Lung (tissue), 4 donors: ENCODE data around the genes SH3D21 and SNIP1.

- PRO-cap: no peak
- RAMPAGE, long total RNA: no peak
- RRBS: no CpG with 5 or more reads among the region's 9 CpGs
These were observed 34.1 kb downstream of the MAP7D1 start for GRCh38 chr1:36190100-36190392.

DNA sequence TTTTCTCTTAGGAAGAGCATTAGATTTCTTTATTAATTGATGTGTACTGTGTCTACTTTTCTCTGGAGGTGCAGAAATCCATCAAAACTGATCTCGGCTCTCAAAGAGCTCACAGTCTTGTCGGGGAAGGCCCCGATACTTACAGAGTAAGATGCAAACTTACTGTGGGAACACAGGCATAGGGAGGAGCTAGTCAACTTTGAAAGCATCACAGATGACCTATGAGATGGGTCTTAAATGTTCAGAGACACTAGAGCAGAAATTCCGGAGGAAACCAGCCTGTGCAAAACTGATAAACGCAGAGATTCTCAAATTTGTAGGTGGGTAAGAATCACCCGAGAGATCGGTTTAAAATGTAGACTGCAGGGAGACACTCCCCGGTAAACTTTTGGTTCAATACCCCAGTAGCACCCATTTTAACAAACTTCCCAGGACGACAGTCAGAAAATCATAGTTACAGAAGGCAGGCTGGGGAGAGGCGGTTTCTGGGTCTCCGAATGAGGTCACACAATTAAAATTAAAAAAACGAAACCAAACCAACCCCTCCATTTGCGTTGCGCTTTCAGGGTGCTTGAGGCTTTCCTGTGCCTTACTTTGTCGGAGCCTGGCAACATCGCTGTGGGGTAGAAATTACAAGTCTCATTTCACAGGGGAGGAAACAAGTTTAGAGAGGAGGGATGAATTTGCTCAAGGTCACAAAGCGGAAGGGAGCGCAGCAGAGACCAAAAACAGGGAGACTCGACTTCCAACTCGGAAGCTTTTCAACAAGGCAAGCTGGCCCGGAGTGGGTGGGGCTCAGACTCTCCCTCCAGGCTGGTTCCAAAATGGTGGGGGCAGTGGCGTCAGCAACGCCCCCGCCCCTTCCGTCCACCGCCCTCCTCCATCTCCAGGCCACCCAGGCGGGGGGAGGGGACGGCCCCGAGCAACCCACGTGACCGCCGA, 653 bp upstream of the THRAP3 start:
- PRO-cap: bidirectional peak, plus-strand start outside the sequence, minus-strand start at position 736 of the sequence
- RAMPAGE, long total RNA: no peak
- RRBS: 1% methylated on average over 4 of the region's 32 CpGs

DNA sequence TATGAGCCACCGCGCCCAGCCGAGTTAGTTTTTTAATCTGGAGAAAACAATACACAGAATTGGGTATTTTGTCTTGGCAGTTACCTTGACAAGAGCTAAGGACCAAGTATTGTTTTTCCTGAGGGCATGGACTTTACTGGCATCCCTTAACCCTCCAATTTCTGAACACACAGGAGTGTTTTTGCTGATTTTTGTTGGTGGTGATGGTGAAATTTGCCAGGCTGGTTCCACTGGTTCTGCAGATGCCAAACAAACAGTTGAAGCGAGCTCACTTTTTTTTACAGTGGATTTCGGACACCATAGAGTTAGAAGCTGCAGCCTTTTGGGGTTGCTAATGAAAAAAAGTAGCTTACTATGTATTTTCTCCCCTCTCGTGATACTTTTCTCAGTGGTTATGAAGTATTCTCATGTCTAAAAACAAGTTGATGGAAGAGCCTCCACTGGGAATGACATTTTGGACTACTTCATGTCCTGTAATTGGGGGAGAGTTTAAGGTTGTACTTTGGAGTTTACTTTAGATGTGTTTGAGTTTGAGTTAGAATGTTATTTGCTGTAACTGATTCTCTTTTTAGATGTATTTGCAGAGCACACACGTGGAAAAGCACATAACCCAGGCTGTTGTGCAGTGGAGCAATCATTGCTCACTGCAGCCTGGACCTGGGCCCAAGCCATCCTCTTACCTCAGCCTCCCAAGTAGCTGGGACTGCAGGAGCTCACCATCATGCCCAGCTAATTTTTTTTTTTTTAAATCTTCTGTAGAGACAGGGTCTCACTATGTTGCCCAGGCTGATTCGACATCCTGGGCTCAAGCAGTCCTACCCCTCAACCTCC, 36.9 kb upstream of the SH3D21 start:
- PRO-cap: no peak
- RAMPAGE, long total RNA: no peak
- RRBS: no CpG with 5 or more reads among the region's 8 CpGs

GRCh38 chr1:36300728-36301200, 5.4 kb upstream of the SH3D21 start:
- PRO-cap: no peak
- RAMPAGE, long total RNA: no peak
- RRBS: no CpG with 5 or more reads among the region's 4 CpGs

- PRO-cap: unidirectional peak, plus-strand start at chr1:36306368
- RAMPAGE, long total RNA: no peak
- RRBS: 50% methylated on average over 3 of the region's 26 CpGs
These were observed at the start of gene SH3D21 for GRCh38 chr1:36305837-36306471. SH3D21 (plus strand) TSS chr1:36306368.

DNA sequence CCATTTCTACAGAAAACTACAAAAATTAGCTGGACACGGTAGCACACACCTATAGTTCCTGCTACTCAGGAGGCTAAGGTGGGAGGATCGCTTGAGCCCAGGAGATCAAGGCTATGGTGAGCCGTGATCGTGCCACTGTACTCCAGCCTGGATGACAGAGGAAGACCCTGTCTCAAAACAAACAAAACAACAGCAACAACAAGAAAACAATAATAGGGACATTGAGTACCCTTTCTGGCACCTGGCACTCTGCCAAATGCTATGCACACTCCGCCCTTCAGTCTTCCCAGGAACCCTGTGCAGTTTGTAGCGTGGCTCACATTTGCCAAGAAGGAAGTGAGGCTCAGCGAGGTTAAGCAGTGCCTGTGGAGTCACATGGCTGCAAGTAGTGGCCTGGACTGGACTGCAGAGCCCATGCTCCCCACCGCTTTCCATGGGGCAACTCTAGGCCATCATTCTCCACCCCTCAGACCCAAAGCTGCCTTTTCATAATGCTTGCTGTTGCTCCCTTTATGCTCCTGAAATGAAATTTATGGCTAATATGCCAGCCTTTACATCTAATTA, 5.2 kb upstream of the EVA1B start:
- PRO-cap: no peak
- RAMPAGE, long total RNA: no peak
- RRBS: no CpG with 5 or more reads among the region's 8 CpGs

DNA sequence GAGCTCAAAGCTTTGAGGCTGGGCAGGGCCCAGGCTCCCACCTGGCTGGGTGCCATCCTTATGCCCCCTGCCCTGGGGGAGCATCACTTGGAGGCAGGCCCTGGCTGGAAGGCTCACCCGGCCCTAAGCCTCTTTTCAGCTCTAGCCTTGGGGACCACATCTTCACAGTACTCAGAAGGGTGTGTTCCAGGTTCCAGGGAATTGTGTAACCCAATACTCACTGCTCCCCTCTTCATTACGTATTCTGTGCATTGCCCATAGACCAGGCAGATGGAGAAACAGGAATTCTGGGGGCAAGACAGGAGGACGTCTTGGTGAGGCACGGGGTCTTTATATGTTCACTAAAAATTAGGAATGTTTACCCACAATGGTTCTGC, 417 bp upstream of the CSF3R start:
- PRO-cap: no peak
- RAMPAGE, long total RNA: no peak
- RRBS: 17% methylated on average over 1 of the region's 4 CpGs

- PRO-cap: no peak
- RAMPAGE, long total RNA: no peak
- RRBS: no CpG with 5 or more reads among the region's 6 CpGs
These were observed 237.1 kb downstream of the GRIK3 start for GRCh38 chr1:36797151-36797676.

DNA sequence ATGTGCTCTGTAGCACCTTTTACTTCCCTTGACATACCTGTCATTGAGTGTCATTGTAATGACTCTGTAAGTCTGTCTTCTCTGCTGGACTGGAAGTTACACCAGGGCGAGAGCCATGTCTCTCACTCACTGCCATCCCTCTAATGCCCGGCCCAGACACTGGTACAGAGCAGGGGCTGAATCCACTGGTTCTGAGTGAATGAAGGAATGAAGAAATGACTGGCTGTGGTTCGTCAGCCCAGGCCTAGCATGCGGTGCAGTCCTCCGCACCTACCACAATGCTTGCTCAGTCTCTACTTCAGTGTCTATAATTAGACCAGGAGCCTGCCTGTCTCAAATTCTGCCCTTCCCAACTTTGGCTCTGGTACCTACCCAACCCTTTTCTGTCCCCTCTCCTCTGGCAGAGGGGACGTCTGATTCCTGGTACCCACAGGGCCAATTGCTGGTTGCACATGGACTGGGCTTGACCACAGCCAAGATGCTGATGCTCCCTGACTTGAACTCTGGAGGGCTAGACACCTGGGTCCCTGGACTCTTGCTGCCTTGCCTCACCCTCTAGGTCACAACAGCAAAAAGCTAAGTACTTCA, 118.2 kb upstream of the GRIK3 start:
- PRO-cap: no peak
- RAMPAGE, long total RNA: no peak
- RRBS: no CpG with 5 or more reads among the region's 6 CpGs

GRCh38 chr1:37471713-37472027, 2.7 kb upstream of the ZC3H12A start:
- PRO-cap: no peak
- RAMPAGE, long total RNA: no peak
- RRBS: no CpG with 5 or more reads among the region's 7 CpGs

DNA sequence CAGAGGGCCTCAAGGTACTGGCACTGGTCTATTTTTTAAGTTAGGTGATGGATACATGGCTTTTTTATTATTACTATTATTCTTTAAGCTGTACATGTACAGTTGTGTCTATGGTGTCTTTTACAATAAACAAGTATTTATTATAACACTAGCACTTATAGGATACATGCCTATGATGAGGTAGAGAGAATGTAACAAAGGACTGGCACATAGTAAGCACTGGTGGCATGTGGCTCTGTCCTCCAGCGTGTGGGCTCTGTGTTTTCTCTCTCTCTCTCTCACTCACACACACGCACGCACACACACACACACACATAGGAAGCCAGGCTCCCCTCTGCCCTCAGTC, 1.2 kb upstream of the ZC3H12A start:
- PRO-cap: no peak
- RAMPAGE, long total RNA: no peak
- RRBS: no CpG with 5 or more reads among the region's 3 CpGs

DNA sequence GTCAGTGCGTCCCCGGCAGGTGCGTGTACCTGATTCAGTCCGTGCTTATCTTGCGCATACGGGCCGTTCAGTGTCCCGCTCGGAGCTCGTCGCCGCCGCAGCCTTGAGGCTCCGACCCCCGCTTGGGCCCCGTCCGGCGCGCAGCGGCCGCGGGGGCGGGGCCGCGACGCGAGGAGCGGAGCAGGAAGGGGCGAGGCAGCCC, 216 bp upstream of the ZC3H12A start:
- PRO-cap: bidirectional peak, plus-strand start outside the sequence, minus-strand start at position 145 of the sequence
- RAMPAGE, long total RNA: no peak
- RRBS: 1% methylated on average over 18 of the region's 29 CpGs

DNA sequence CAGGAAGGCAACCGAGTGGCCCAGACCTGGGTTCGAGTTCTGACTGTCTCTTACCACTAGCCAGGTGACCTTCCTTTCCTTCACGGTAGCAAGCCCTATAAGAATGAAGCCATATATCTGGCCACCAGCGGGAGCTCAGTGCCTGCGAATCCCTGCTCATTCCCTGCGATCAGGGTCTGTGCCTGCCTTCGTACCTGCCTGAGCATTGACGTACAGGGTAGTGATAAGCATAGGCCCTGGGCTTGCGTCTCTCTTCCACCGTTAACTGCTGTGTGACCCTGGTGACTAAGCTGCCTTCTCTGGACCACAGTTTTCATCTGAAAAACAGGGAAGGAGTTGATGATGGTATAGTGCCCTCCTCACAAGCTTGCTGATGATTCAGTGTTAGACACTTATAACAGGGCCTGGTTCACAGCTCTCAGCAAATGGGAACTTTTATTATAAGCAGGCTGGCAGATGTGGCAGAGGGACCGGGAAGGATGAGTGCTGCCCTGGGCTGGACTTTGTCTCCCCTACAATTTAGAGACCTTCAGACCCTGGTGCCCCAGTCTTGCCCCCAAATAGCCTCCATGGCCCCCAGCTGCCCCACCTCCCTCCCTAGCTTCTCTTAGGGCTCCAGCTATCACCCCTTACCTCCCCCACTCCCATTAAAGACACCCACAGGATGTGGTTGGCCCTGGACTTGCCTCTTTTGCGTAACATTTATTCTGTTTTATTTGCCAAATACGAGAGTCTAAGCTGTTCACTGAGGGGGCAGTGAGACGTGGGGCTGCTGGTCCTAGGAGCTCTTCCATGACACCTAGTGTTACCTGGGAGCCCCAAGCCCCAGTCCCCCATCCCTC, 4.3 kb downstream of the ZC3H12A start:
- PRO-cap: no peak
- RAMPAGE, long total RNA: no peak
- RRBS: no CpG with 5 or more reads among the region's 14 CpGs

DNA sequence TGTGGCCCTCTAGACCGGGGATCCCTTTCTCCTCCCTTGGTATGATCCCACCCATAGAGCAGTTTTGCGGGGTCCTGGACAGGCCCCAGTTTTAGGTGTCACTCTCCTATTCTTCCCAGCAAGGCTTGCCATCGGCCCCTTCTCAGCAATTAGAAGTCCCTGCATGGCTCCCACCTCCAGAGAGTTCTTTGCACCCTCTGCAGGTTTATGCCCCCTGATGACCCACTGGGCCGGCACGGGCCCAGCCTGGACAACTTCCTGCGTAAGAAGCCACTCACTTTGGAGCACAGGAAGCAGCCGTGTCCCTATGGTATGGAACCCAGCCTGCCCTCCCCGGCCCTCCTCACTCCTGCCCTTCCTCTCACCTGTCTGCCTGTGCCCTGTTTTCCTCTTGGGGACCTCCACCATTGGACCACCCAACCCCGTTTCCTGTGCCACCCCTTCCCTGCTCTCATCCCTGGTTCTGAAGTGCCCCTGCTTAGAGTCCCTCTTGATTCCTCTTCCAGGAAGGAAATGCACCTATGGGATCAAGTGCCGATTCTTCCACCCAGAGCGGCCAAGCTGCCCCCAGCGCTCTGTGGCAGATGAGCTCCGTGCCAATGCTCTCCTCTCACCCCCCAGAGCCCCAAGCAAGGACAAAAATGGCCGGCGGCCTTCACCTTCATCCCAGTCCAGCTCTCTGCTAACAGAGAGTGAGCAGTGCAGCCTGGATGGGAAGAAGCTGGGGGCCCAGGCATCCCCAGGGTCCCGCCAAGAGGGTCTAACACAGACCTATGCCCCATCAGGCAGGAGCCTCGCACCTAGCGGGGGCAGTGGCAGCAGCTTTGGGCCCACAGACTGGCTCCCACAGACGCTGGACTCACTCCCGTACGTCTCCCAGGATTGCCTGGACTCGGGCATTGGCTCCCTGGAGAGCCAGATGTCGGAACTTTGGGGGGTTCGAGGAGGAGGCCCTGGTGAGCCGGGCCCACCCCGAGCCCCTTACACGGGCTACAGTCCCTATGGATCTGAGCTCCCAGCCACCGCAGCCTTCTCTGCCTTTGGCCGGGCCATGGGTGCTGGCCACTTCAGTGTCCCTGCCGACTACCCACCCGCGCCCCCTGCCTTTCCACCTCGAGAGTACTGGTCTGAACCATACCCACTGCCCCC, 8.2 kb downstream of the ZC3H12A start:
- PRO-cap: no peak
- RAMPAGE, long total RNA: no peak
- RRBS: 33% methylated on average over 1 of the region's 33 CpGs

DNA sequence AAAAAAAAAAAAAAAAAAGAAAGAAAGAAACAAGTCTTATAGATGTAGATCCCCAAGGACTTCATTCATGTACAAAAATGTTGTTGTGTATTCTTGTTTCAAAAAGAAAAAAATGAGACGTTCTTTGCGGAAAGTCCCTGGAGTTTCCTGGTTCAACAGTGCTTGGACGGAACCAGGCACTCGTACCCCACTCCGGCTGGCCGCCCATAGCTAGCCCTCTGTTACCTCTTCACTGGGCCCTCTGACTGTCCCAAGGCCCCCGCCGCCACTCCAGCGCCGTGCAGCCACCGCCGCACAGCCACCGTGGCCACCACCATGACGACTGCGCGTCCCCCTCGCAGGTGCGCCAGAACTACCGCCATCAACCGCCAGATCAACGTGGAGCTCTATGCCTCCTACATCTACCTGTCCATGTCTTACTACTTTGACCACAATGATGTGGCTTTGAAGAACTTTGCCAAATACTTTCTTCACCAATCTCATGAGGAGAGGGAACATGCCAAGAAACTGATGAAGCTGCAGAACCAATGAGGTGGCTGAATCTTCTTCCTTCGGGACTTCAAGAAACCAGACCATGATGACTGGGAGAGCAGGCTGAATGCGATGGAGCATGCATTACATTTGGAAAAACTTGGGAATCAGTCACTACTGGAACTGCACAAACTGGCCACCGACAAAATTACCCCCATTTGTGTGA, 9.5 kb downstream of the SNIP1 start:
- PRO-cap: no peak
- RAMPAGE, long total RNA: no peak
- RRBS: no CpG with 5 or more reads among the region's 24 CpGs

GRCh38 chr1:37553777-37554602, at the start of gene SNIP1:
SNIP1 (minus strand) TSS chr1:37554293.
- PRO-cap: no peak
- RAMPAGE, long total RNA: start-site peak on the minus strand at chr1:37554267-37554329, 29 and 30 reads in 2 replicates
- RRBS: 1% methylated on average over 25 of the region's 56 CpGs

- PRO-cap: no peak
- RAMPAGE, long total RNA: no peak
- RRBS: no CpG with 5 or more reads among the region's 6 CpGs
These were observed 9.2 kb downstream of the DNALI1 start for GRCh38 chr1:37565868-37566390.

DNA sequence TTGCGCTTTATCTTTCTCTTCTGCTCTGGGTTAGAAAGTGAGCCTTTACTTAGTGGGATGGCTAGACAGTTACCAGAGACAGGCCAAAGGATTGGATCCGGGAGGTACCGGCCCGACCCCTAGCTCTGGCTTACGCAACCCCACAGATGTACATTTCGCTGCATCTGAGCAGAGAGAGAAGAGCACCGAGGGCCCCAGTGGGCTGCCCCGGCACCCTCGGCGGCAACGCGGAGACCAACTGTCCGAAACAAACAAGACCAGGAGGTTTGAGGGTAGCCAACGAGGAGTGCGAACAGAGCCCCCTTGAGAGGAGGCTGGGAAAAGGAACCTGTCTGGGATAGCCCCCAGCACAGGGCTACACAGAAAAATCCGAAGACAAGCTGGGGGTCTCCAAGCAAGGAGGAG, 457 bp downstream of the MTF1 start:
- PRO-cap: no peak
- RAMPAGE, long total RNA: no peak
- RRBS: 5% methylated on average over 5 of the region's 16 CpGs

DNA sequence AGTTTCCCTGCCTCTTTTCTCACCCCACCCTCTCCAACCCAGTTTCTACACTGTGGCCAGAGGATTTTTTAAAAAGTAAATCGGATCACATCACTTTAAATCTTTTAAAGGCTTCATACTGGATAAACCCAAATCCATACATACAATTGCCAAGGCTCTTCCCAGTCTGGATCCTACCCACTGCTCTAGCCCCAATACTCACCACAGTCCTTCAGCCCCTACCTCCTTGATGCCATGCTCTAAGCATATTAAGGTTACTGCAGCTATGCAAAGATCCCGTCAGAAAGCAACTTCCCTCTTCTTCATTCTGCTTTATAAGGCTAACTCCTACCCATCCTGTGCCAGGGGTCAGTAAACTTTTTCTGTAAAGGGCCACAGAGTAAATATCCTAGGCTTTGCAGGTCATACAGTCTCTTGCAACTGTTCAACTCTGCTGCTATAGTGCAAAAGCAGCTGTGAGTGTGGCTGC, 34.2 kb upstream of the MTF1 start:
- PRO-cap: no peak
- RAMPAGE, long total RNA: no peak
- RRBS: no CpG with 5 or more reads among the region's 2 CpGs

GRCh38 chr1:37985736-37986103, 4.1 kb downstream of the SF3A3 start:
- PRO-cap: no peak
- RAMPAGE, long total RNA: no peak
- RRBS: no CpG with 5 or more reads among the region's 6 CpGs